ENCODE measurements around the gene ATP2A3.

- PRO-cap = no peak
- RAMPAGE, long total RNA, 4 experiments = no peak in any of the 4 experiments
Measured at GRCh38 chr17:3915869-3916280, 390 bp downstream of the P2RX1 start.

GRCh38 chr17:3923840-3924439 lies 7.7 kb upstream of the P2RX1 start:
- PRO-cap = no peak
- RAMPAGE, long total RNA, 4 experiments = start-site peak on the minus strand in 2 of 4 experiments, at chr17:3923998-3924176 at its widest, 6 to 16 reads per replicate

- PRO-cap = no peak
- RAMPAGE, long total RNA, 4 experiments = no peak in any of the 4 experiments
Measured at GRCh38 chr17:3928966-3929692, 12.9 kb upstream of the P2RX1 start.

GRCh38 chr17:3944500-3944936 lies 19.7 kb downstream of the ATP2A3 start:
- PRO-cap = no peak
- RAMPAGE, long total RNA, 4 experiments = no peak in any of the 4 experiments

DNA sequence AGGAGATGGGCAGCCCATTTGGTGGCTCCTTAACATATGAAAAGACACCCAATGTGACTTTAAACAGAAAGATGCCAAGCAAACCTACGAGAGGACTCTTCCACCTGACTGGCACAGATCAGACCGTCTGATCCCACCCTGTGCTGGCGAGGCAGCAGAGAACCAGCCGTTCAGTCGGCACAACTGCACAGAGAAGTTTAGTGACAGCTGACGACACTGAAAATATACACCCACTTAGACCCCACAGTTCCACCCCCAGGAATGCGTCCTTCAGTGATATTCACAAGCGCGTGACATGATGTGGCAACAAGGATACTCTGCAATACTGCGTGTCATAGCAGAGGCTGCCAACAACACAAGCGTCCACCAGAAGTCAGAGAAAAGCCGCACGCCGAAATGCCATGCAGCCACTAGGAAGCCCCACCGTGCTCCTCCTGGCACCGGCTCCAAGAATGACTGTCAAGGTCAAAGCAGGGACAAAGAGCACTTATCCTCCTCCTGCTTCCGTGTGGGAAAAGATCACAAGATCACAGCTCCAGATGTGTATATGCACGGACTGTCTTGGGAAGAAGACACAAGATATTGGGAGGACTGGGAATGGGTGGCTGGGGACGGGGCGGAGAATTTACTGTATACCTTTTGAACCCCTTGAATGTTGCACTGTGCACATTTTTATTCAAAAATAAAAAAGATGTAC lies 3.5 kb downstream of the ATP2A3 start:
- PRO-cap = no peak
- RAMPAGE, long total RNA, 4 experiments = no peak in any of the 4 experiments

DNA sequence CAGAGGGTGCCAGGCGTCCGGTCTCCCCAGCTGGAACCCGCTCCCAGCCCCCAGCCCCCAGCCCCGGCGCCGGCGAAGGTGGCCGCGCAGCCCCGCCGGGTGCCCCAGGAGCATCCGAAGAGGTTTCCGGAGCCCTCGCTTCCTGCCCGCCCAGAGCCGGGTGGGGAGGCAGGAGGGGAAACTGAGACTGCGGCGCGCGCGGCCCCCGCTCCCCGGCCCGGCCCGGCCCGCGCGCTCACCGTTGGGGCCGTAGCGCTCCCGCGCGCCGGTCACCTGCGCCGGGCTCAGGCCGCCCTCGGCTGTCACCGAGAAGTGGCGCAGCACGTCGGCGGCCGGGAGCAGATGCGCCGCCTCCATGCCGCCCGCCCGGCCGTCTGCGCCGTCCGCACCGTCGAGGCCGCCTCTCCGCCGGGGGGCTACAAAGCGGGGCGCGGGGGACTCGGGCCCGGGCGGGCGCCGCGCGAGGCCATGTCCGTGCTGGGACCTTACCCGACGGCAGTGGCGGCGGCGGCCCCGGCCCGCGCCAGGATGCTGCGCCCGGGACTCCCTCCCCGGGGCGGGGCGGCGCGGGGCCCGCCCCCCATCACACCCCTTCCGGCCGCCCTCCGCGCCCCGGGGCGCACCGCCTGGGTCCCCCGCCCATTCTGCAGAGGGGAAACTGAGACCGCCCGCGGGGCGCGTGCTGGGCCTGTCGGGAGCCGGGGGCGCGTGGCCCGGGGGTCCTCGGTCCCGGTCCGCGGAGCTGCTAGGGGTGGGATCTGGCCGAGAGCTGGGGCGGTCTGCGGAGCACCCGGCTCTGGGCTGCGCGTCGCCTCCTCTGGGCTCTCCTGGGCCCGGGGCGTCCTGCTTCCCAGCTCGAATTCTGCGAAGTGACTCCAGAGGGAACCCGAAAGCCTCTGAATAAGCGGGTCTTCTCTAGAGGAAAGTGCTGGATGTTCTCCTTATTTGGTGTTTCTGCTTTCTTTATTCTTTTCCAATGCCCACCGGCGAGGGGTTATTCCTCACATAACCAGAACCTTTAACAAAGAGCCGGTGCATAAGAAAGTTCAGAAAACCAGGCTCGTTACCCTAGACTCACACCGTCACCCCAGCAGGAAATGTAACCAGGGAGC lies at the start of gene ATP2A3:
Gene ATP2A3, minus strand, starts transcription at position 503 of the 1,112 bp plus-strand sequence.
- PRO-cap = bidirectional peak, plus-strand start at position 591 of the sequence, minus-strand start at position 503 of the sequence
- RAMPAGE, long total RNA, 4 experiments = no peak in any of the 4 experiments

DNA sequence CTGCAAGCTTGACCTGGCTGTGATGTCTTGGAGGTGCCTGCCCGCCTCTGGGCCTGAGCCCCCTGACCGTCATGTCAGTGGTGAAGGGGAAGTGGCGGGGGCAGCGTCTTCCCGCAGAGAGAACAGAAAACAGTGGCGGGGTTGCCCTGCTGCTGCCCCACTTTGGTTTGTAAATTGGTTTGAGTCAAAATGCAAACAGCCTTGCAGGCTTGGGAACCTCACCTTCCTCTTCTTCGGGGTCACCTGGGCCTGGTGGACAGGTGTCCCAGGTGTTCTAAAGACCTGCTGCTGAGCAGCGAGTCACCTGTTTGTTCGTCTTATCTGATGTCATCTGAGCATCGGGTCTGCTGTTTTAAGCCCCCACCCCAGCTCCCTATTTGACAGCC lies 8.2 kb upstream of the ATP2A3 start:
- PRO-cap = no peak
- RAMPAGE, long total RNA, 4 experiments = no peak in any of the 4 experiments

DNA sequence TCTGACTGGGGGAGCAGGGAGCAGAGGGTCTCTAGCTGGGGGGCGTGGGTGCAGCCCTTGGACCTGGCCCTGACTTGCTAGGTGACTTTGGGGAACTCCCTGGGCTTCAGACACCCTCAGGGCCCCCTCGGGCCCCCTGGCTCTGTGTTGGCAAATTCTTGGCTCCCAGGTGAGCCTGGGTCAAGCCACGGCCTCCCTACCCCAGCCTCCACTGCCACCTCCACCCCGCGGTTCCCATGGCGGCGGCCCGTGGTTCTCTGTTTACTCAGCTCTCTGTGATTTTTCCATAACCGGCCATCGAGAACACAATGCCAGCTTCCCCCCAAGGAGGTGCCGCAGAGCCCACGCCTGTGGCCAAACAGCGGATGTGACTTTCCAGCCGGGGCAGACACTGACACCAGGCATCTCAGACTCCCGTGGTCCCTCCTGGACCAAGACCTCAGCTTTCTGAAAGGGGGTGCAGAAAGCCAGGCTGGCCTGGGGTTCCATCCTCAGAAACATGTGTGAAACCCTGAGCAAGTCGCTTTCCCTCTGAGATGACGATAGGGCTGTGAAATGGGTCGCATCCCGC lies 21.6 kb upstream of the ATP2A3 start:
- PRO-cap = no peak
- RAMPAGE, long total RNA, 4 experiments = no peak in any of the 4 experiments

DNA sequence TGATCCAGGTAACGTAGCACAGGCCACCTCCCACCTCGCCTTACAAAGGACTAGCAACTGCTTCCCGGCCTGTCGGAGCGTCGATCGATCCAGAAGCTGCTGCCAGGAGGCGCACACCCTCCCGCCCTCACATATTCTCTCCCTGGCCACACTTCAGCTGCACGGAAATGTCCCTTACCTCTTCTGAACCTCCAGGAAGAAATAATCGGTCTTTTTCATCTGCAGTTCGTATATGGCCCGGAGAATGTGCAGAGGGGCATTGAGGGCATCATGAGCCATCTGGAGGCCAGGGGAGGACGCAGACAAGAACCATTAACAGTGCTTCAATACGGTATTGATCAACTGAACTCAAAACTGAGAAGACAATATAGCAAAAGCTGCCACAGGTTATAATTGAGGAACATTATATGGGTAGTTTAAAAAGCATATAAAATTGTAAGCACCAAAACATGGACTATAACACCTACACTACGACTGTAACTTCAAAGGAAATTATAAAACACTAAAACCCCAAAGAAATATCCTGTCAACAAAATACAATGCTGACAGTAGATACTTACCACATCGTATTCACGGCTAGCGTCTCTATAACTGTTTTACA lies 55.4 kb upstream of the ATP2A3 start:
- PRO-cap = no peak
- RAMPAGE, long total RNA, 4 experiments = no peak in any of the 4 experiments

GRCh38 chr17:4160095-4160450 lies 17.1 kb downstream of the CYB5D2 start:
- PRO-cap = no peak
- RAMPAGE, long total RNA, 4 experiments = no peak in any of the 4 experiments

DNA sequence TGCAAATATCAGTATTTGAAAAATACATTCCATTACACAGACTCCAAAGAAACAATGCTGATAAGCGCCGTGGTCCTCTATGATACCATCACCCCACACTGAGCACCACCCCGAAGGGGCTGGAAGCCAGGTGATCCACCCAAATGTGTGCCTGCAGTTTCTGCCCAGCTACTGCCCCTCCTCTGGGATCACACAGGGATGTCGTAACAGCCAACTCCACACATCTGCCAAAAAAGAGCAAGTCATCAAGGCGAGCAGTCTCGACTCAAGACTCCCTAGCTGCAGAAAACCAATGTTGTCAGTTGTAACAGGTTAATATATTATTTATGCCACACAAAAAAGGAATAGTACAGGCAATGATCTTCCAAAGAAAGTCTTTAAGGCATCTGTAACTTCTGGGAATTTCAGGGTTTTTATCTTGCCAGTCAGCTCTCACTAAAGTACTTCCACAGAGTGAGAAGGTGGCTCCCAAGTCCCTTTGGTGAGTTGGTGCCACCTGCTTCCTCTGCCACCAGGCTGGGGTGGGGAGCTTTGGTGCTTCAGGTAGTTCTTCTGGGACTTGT lies 21.0 kb downstream of the CYB5D2 start:
- PRO-cap = no peak
- RAMPAGE, long total RNA, 4 experiments = no peak in any of the 4 experiments

DNA sequence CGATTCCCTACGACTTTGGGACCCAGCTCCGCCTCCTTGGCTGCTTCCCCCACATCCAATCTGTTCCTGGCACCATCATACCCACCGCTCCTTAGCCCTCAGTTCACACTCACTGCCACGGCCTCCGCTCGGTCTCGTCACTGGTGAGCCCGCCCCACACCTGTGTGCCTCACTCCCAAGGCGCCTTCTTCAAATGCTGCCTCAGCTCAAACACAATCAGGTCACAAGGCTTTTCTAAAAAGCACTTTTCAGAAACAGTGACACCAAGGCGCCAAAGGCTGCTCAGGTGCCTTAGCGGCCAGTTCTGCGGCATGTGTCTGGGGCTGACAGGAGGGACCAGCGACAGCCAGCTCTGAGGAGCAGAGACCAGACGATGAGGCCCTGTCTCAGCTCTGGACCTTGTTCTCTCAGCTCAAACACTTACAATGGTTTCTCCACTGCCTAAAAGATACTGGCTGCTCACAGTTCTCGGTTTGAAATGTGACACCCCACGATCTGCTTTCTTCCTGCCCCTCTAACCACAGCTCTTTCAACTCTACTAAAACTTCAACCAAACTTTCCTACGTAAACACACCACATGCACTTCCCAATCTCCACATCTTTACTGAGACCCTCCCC lies 33.1 kb downstream of the CYB5D2 start:
- PRO-cap = no peak
- RAMPAGE, long total RNA, 4 experiments = no peak in any of the 4 experiments

GRCh38 chr17:4234328-4234976 lies 29.3 kb downstream of the ANKFY1 start:
- PRO-cap = unidirectional peak, plus-strand start at chr17:4234625
- RAMPAGE, long total RNA, 4 experiments = start-site peak on the minus strand in 1 of 4 experiments, at chr17:4234624-4234846 at its widest, 5 reads per replicate

GRCh38 chr17:4267925-4268235 lies 4.1 kb upstream of the ANKFY1 start:
- PRO-cap = no peak
- RAMPAGE, long total RNA, 4 experiments = no peak in any of the 4 experiments

GRCh38 chr17:4268236-4268711 lies 4.5 kb upstream of the ANKFY1 start:
- PRO-cap = no peak
- RAMPAGE, long total RNA, 4 experiments = no peak in any of the 4 experiments

DNA sequence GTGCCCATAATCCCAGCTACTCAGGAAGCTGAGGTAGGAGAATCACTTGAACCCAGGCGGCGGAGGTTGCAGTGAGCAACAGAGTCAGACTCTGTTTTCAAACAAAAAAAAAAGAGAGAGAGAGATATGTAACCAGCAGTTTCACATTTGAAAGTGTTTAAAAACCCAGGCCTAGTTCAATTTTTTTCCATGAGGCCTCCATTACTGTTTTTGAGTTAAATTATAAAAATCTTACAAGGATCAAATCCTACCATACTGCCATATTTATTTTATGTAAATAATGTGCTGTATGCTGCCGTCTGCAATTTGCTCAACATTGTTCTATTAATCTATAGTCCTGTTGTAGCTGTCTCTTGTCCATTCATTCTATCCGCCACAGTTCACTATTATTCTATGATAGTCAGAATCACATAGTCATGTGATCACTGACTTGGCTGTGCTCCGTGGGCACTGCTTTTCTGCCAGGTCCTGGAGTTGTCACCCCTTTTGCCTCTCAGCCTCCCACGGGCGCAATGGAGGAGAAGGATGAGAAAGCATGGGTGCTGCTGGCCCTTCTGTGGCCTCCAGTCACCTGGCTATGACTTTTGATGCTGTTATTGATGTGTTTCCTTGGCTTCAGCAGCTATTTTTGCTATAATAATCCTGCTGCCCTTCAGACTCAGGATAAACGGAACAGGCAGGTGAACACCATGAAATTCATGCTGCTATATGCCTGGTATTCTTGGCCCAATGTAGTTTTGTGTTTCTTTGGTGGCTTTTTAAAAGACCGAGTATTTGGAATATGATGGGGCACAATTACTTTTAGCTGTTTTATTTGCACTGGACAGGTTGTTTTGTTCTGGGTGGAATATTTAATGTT lies 37.3 kb upstream of the ANKFY1 start:
- PRO-cap = no peak
- RAMPAGE, long total RNA, 4 experiments = no peak in any of the 4 experiments

DNA sequence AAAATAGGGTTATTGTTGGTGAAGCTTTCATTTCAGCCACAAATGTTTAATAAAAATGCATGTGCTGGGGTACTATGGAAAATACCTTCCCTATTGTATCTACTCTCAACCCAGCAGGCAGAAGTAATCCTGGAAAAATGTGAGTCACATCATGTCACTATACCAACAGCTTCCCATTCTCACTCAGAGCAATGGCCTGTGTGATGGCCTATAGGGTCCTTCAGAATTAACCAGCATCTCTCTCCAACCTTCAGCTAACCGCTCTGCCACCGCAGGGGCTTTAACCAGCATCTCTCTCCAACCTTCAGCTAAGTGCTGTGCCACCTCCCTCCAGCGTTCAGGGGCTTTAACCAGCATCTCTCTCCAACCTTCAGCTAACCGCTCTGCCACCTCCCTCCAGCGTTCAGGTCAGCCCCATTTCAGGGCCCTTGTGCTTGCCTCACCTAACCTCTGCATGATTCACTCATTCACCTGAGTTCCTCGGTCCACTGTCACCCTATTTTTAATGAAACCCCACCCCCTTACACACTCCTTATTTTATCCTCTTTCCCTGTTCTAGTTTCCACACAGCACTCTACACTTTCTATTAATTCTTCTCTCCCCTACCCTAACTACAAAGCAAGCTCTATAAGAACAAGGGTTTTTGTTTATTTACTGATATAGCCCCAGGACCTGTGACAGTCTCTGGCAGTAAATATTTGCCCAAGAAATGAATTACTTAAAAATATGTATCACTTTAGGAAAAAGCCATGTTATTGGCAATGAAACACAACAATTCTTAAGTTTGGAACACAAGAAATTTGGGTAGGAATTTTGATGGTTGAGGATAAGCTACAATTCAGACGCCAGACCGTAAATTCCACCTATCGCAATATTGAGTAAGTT lies 33.9 kb downstream of the UBE2G1 start:
- PRO-cap = no peak
- RAMPAGE, long total RNA, 4 experiments = no peak in any of the 4 experiments

- PRO-cap = bidirectional peak, plus-strand start at chr17:4365419, minus-strand start at chr17:4365217
- RAMPAGE, long total RNA, 4 experiments = no peak in any of the 4 experiments
Measured at GRCh38 chr17:4364919-4365474, 1.5 kb downstream of the UBE2G1 start.

DNA sequence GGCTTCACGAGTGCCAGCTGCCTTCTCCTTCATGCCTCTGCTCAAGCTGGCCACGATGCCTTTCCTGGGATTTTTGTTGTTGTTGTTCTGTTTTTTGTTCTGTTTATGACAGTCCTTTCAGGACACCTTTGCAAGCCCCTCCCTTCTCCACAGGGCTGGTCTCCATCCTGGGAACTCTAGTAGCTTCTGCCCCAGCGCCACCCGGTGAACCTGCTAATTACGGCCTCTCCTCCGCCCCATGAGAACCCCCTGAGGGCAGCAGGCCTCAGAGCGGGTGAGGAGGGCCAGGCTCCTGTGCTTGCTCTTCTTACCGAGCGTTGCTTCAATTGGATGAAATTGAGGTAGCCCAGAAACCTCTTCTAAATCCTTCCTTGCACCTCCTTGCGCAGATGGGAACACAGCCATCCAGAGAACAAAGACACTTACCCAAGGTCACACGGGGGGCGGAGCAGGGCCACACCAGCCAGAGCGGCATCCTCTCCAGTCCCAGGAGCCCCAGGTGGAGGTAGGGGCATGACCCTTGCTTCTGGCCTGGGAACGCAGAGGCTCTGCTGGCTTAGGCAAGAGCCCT lies 4.1 kb downstream of the SPNS2 start:
- PRO-cap = no peak
- RAMPAGE, long total RNA, 4 experiments = no peak in any of the 4 experiments

DNA sequence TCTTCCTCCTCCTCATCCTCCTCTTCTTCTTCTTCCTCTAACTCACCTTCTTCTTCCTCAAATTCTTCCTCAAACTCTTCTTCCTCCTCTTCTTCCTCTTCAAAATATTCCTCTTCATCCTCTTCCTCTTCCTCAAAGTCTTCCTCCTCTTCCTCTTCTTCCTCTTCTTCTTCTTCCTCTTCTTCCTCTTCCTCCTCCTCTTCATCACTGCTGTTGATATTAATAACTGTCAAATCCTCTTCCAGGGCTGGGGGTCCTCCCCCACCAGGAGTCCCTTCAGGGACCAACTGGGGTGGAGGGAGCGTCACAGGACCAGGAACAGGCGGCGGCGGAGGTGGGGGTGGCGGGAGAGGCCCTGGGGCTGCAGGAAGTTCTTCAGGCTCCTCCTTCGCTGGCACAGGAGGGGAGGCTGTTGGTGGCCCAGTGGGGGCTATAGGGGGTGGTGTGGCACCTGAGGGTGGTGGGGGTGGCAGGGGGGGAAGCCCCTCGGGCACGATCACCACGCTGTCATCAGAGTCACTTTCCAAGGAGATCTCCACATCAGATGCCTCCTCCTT lies 30.7 kb upstream of the ALOX15 start:
- PRO-cap = no peak
- RAMPAGE, long total RNA, 4 experiments = no peak in any of the 4 experiments